Cardiac muscle cell (in vitro differentiated cells and primary cell): ENCODE results near the genes PGGT1B and ARL14EPL.

- RAMPAGE, long total RNA, result no peak
- RRBS, result no CpG with 5 or more reads among the region's 1 CpG
Measured at GRCh38 chr5:114135357-114135556, 226.6 kb upstream of the KCNN2 start.

GRCh38 chr5:115262361-115263187 is at the start of gene PGGT1B:
Gene PGGT1B (minus strand): TSS chr5:115262877.
- RAMPAGE, long total RNA, result start-site peak on the minus strand at chr5:115262857-115262862, 758 and 872 reads in 2 replicates
- RRBS, result 3% methylated on average over 17 of the region's 54 CpGs

- RAMPAGE, long total RNA, result no peak
- RRBS, result no CpG with 5 or more reads among the region's 6 CpGs
Measured at GRCh38 chr5:115375691-115376514, 79.4 kb upstream of the CCDC112 start.

DNA sequence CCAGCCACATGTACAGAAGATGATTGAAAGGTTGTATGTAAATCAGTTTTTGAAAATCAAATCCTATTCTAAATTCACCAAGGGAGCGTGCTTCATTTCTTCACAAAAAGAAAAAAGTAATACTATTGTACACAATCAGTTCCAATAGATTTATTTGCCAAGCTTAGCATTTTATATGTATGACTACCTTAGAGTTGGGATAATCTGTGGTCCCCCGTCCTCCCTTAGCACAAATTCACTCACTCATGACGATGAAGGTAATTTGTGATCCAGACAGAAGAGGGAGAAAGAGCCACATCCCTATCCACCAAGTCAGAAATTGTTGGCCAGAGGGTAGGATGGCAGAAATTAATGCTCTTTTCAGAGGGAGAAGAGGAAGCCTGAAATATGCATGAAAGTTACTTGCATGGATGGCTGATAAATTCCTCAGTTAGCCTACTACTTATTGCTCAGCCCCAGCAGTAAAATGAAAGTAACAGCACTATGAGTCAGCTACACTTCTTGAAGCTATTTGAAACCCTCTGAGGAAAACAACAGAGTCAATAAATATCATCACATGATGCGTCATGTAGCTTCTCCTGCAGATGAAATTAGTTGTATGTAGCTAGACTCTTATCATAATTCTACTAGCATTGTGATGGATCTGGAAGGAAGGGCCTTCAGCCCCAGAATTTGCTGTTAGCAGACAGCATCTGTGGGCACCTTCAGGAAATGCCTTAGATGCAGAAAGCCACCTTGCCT is 81.0 kb upstream of the CCDC112 start:
- RAMPAGE, long total RNA, result no peak
- RRBS, result no CpG with 5 or more reads among the region's 4 CpGs

GRCh38 chr5:115738597-115739496 is 77.6 kb downstream of the CDO1 start:
- RAMPAGE, long total RNA, result no peak
- RRBS, result no CpG with 5 or more reads among the region's 9 CpGs

- RAMPAGE, long total RNA, result no peak
- RRBS, result no CpG with 5 or more reads among the region's 1 CpG
Measured at GRCh38 chr5:115831066-115831731, 10.2 kb downstream of the ATG12 start.

GRCh38 chr5:115834125-115834662 is 7.2 kb downstream of the ATG12 start:
- RAMPAGE, long total RNA, result no peak
- RRBS, result no CpG with 5 or more reads among the region's 3 CpGs

GRCh38 chr5:116032273-116032666 is at the start of gene ARL14EPL:
Gene ARL14EPL (plus strand): TSS chr5:116032472.
- RAMPAGE, long total RNA, result no peak
- RRBS, result no CpG with 5 or more reads among the region's 7 CpGs

DNA sequence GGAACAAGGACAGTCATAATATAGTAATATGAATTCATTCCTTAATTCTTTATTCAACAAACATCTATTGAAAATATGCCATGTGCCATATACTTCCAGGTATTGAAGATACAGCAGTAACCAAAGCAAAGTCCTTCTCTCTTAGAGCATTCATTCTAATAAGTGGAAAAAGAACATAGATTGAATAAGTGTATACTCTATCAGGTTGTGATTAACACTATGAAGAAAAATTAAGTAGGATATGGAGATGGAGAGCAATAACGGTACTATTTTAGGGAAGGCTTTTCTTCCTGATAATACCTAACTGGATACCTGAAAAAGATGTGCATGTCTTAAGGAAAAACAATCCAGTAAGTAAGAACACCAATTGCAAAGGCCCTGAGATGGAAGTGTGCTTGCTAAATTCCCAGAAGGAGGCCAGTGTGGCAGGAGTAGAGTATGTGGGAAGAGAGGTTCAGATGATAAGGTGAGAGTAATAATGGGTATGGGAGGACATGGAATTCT is 89.1 kb downstream of the COMMD10 start:
- RAMPAGE, long total RNA, result no peak
- RRBS, result no CpG with 5 or more reads among the region's 1 CpG

DNA sequence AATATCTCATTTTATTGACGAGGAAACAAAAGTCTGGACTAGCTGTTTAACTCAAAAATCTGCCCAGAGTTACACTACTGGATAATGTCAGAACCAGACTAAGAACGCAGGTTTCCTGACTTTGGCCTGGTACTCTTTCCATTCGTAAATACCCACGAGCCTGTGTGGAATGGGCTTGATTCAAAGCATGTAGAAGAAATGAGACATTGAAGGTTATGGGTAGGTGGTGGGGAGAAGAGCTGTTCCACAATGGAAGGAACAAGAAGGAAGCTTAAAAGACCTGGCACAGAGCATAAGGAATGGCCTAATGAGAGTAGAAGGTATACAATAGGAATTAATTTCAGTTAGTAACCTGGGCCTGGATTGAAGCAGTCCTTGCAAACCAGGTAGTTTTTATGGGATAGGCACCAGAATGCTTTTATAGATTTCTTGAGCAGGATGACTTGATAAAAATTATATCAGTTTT is 94.5 kb downstream of the COMMD10 start:
- RAMPAGE, long total RNA, result no peak
- RRBS, result no CpG with 5 or more reads among the region's 4 CpGs

DNA sequence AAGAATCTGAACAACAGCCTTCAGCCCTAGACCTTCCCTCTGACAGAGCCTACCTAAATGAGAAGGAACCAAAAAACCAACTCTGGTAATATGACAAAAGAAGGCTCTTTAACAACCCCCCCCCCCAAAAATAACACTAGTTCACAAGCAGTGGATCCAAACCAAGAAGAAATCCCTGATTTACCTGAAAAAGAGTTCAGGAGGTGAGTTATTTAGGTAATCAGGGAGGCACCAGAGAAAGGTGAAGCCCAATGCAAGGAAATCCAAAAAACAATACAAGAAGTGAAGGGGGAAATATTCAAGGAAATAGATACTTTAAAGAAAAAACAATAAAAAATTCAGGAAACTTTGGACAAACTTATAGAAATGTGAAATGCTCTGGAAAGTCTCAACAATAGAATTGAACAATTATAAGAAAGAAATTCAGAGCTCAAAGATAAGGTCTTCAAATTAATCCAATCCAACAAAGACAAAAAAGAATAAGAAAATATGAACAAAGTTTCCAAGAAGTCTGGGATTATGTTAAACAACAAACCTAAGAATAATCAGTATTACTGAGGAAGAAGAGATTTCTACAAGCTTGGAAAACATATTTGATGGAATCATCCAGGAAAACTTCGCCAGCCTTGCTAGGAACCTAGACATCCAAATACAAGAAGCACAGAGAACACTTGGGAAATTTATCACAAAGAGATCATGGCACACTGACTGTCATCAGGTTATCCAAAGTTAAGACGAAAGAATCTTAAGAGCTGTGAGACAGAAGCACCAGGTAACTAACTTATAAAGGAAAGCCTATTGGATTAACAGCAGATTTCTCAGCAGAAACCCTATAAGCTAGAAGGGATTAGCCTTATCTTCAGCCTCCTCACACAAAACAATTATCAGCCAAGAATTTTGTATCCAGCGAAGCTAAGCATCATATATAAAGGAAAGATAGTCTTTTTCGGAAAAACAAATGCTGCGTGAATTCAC is 107.6 kb downstream of the COMMD10 start:
- RAMPAGE, long total RNA, result no peak
- RRBS, result no CpG with 5 or more reads among the region's 5 CpGs

GRCh38 chr5:116236619-116237473 is 152.0 kb downstream of the COMMD10 start:
- RAMPAGE, long total RNA, result no peak
- RRBS, result no CpG with 5 or more reads among the region's 6 CpGs

DNA sequence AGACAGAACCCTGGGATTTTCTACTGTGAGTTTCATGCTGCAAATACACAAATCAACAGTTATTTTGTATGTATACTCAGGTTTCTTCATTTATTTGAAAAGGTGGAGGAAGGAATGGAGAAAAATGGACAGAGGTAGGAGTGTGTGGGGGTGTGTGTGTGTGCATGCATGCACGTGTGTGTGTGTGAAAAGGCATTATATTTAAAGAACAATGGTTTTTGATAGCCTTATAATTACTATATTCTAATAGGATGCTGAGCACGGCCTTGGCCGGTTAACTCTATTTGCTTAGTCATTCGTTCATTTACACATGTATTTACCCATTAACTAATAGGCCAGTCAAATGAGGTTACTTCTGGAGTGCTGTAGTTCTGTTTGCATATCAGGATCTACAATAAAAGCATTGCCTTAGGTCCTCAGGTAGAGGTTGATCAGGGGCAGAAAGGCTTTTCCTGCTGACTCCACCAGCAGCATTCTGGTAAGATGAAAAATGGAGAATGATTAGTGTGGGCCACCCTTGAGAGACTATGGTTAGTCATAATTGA is 218.9 kb downstream of the COMMD10 start:
- RAMPAGE, long total RNA, result no peak
- RRBS, result no CpG with 5 or more reads among the region's 4 CpGs

- RAMPAGE, long total RNA, result no peak
- RRBS, result no CpG with 5 or more reads among the region's 9 CpGs
Measured at GRCh38 chr5:116388717-116389241, 185.8 kb downstream of the SEMA6A start.

DNA sequence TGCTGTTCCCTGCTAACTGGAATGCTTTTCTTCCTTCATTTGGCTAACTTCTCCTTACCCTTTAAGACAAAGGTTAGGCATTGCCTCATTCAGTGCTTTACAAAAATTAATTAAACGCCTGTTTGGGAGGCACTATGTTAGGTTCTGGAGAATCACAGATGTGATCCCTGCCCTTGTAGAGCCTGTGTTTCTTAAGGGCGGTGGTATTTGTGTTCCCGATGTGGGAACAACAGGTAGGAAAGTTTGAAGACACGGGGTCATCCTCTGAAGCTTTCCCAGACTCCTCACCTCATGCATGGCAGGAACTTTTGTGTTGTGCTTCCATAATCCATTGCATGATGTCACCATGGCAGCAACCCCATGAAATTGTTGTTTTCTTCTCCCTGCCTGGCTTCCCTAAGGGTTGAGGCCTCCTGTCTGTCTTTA is 80.3 kb downstream of the SEMA6A start:
- RAMPAGE, long total RNA, result no peak
- RRBS, result no CpG with 5 or more reads among the region's 4 CpGs

DNA sequence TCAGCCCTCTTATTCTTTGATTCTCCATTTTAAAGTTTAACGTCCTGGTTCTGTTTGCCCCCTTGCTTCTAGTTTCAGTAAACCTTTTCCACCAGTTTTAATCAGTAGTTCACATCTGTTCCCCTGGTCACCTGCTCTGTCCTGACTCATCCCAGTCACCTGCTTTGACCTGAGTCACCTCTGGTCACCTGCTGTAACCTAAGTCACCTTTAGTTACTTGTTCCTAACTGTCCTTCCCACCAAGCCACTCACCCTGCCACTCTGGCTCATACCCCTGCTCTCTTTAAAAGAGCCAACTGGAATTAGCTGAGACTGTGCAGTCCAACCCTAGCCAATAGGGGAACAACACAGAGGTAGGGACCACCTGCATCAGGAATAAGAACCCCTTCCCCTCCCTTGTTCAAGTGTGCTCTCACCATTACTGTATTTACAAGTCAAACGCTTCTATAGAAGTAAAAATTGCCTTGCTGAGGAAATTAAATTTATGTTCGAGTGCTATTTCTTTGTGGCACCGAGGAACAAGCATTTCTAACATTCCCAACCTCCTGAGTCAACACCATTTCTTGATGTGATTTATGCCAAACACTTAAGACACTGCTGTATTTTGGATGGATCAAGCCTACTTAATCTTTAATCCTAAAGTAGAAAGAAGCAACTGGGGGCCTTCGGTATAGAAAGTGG is 42.8 kb downstream of the SEMA6A start:
- RAMPAGE, long total RNA, result no peak
- RRBS, result no CpG with 5 or more reads among the region's 5 CpGs

DNA sequence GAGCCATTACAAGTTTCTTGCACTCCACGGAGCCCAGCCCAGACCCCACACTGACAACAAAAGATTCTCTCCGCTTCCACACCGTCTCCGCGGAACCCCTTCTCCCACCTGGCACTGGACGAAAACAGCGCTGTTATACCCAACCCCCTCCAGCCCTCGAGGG is 1.1 kb downstream of the SEMA6A start:
- RAMPAGE, long total RNA, result no peak
- RRBS, result no CpG with 5 or more reads among the region's 8 CpGs

GRCh38 chr5:116939181-116939446 is 364.5 kb upstream of the SEMA6A start:
- RAMPAGE, long total RNA, result no peak

GRCh38 chr5:118952151-118952581 is 36.2 kb downstream of the DTWD2 start:
- RAMPAGE, long total RNA, result no peak
- RRBS, result 50% methylated on average over 2 of the region's 13 CpGs

DNA sequence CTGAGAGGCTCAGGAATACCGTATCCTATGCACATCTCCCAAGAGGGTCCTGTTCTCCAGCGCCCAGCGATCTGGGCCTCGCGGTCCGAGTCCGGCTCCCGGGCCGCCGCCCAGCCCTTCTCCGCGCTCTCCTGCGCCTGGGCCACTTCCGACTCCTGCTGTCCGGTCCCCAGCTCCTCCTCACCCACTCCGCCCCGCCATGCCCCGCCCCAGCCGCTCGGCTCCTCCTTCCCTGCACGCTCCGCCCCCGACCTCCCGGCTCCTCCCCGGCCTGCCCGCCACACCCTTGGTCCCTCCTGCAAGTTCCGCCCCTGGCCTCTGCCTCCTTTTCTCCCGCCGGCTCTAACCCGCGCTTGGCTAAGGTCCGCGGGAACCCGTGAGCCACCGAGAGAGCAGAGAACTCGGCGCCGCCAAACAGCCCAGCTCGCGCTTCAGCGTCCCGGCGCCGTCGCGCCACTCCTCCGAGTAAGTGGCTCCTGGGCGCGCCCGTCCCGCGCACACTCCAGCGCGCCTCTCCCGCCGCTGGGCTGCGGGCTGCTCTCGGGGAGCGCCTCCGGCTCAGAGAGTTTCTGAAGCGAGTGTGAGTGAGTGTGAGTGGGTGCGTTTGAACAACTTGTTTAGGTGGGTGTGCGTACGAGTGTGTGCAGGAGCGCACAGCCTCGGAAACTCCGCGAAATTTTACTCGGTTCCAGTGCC is 87.2 kb upstream of the TNFAIP8 start:
- RAMPAGE, long total RNA, result start-site peak on the plus strand centred at position 333 of the sequence, 56 bp wide, 254 and 356 reads in 2 replicates
- RRBS, result 2% methylated on average over 38 of the region's 69 CpGs